Esophagus muscularis mucosa (tissue), 4 donors: ENCODE measurements around the genes DOCK11, ZCCHC12 and SLC25A43.

GRCh38 chrX:115897162-115898111 lies 273.1 kb upstream of the AGTR2 start:
- PRO-cap = no peak
- RAMPAGE, long total RNA, 4 experiments = no peak in any of the 4 experiments

GRCh38 chrX:115967097-115968064 lies 203.2 kb upstream of the AGTR2 start:
- PRO-cap = no peak
- RAMPAGE, long total RNA, 4 experiments = start-site peak on the minus strand in 1 of 4 experiments, at chrX:115967514-115967719 at its widest, 12 reads per replicate

GRCh38 chrX:117001602-117002034 lies 538.8 kb upstream of the CT83 start:
- PRO-cap = no peak
- RAMPAGE, long total RNA, 4 experiments = no peak in any of the 4 experiments

GRCh38 chrX:118495046-118496344 lies at the start of gene DOCK11:
Gene DOCK11, plus strand, starts transcription at chrX:118495815.
- PRO-cap = bidirectional peak, plus-strand start at chrX:118495846, minus-strand start at chrX:118495368
- RAMPAGE, long total RNA, 4 experiments = no peak in any of the 4 experiments

GRCh38 chrX:118497461-118498014 lies 1.9 kb downstream of the DOCK11 start:
- PRO-cap = unidirectional peak, minus-strand start at chrX:118497630
- RAMPAGE, long total RNA, 4 experiments = no peak in any of the 4 experiments

DNA sequence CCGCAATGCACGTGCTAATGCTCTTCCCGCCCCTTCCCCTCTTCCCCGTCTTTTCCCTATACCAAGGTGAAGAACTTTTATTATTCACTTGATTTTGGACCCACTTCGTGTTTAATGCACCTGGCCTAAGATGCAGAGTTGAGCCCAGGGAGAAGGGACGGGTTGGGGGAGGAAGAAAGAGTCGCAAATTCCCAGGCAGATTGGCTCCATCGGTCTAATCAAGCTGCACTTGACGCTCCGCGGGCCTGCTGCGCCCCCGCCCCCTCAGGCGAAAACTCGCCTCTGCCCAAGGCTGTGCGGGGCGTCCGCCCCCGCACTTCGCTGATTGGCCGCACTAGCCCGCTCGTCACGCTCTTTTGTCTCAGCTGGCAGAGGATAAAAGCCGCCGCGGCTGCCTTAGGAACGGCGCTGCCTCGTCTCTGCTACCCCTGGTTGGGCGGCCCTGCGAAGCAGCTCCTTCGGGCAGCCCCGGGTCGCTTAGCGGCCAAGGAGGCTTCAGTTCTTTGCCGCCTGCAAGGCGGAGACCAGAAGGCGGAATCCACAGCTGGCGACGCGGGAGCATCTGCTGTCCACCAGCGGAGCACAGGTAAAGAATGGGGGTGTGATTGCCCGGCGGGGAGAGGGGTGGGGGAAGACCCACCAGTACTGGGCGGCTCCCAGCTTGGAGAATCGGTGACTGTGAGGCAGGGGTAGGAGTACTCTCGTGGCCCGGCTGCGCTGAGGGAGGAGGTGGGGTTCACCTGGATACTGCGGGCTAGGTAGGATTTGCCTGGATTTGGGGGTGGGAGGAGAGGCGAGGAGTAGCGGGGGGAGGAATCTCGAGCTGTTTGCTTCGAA lies at the start of gene ZCCHC12:
Gene ZCCHC12 (plus strand): TSS at position 405 of the 837 bp plus-strand sequence.
- PRO-cap = no peak
- RAMPAGE, long total RNA, 4 experiments = no peak in any of the 4 experiments

- PRO-cap = no peak
- RAMPAGE, long total RNA, 4 experiments = no peak in any of the 4 experiments
Measured at GRCh38 chrX:118976600-118977310, 2.3 kb downstream of the LONRF3 start.

DNA sequence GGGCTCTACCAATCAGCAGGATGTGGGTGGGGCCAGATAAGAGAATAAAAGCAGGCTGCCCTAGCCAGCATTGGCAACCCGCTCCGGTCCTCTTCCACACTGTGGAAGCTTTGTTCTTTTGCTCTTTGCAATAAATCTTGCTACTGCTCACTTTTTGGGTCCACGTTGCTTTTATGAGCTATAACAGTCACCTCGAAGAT lies 64.4 kb downstream of the PGRMC1 start:
- PRO-cap = no peak
- RAMPAGE, long total RNA, 4 experiments = no peak in any of the 4 experiments

DNA sequence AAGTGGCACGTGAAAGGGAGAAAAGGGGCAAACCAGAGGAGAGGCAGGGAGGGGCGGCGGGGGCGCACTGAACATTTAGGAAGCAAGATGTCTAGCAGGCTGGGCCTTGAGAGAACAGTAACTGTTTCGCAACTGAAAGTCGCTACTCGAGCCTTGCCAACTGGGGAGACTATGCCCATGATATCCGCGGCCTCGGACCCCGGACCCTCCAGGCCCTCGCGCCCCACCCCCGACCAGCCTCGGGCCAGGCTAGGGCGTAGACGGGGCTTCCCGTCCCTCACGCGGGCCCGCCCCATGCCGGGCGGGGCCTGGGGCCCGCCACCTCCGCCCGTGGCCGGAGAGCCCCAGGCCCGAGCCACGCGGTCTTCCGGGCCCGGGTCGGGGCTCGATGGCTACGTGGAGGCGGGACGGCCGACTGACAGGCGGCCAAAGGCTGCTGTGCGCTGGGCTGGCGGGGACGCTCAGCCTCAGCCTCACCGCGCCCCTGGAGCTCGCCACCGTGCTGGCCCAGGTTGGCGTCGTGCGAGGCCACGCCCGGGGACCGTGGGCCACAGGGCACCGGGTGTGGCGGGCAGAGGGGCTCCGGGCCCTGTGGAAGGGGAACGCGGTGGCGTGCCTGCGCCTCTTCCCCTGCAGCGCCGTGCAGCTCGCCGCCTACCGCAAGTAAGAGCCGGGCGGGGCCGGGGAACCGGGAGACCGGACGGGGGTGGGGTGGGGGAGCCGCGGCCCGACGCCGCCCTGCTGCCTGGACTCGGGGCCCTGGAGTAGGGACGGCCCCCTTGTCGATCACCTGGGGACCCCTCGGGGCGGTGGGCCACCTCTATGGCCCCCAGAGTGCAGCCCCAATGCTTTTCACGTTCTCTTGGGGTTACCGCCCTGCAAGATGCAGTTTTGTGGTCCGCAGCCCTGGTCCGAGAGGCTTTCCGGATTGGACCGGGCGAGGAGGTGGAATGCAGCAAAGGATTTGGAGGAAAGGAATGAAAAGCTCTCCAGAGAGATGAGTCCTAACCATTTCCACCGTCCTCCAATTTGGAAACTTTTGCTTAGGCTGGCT lies at the start of gene SLC25A43:
Gene SLC25A43 (plus strand): TSS at position 321 of the 1,054 bp plus-strand sequence.
- PRO-cap = bidirectional peak, plus-strand start at position 322 of the sequence, minus-strand start at position 235 of the sequence; bidirectional peak, plus-strand start at position 693 of the sequence, minus-strand start at position 665 of the sequence; unidirectional peak, minus-strand start at position 918 of the sequence
- RAMPAGE, long total RNA, 4 experiments = no peak in any of the 4 experiments

DNA sequence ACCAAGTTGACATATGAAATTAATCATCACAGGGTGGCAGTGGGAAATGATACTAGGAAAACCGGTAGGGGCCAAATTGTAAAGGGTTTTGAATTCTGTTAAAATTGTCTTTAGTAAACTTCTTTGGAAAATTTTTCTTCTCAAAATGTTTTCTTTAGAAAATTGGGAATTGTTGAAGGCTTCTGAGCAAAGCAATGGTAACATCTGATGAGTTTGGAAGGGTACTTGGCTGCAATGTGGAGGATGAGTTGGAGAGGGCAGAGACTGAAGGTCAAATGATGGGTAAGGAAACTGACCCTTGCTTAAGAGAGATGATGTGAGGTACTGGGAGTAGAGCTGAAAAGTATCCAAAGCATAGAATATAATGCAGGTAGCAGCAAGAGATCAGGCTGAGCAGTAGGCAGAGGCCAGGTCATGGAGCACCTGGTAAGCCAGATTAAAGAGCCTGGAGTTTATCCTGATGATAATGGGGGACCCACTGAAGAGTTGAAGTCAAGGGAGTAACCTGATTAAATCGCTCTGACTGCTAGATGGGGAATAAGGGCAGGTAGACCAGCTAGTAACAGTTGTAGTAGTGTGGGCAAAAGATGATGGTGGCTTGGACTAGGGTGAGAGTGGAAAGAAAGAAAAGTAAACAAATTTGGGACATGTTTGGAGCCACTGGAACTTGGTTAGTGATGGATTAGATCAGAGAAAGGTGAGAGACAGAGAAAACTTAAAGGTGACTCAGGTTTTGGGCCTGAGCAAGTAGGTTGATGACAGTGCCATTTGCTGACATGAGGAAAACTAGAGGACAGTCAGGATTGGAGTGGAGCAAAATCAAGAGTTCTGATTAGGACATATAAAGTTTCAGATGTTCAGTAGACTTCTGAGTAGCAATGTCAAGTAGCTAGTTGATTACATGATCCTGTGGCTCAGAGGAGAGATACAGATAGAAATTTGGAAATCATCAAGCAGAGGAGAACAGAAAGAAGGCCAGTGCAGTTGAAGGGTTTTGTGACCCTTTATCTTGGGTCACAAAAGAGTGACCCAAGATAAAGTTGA lies 34.5 kb upstream of the SLC25A5 start:
- PRO-cap = no peak
- RAMPAGE, long total RNA, 4 experiments = no peak in any of the 4 experiments

DNA sequence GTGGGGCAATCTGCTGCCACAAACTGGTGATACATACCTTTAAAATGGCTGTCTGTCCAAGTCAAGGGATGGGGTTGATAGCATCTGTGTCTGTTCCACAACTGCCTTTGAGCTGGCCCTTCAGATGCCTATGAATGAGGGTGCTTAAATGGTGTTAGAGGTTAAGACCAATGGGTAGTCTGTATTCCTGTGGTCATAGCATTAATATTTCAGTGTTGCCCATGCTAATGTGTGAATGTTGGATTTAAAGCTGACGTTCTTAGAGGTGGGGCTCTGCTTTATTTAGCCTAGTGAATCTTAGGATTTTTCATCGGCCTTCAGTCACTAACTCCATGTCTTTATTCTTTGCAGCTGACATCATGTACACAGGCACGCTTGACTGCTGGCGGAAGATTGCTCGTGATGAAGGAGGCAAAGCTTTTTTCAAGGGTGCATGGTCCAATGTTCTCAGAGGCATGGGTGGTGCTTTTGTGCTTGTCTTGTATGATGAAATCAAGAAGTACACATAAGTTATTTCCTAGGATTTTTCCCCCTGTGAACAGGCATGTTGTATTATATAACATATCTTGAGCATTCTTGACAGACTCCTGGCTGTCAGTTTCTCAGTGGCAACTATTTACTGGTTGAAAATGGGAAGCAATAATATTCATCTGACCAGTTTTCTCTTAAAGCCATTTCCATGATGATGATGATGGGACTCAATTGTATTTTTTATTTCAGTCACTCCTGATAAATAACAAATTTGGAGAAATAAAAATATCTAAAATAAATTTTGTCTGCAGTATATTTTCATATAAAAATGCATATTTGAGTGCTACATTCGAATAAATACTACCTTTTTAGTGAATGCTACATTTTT lies 2.5 kb downstream of the SLC25A5 start:
- PRO-cap = no peak
- RAMPAGE, long total RNA, 4 experiments = no peak in any of the 4 experiments

- PRO-cap = no peak
- RAMPAGE, long total RNA, 4 experiments = no peak in any of the 4 experiments
Measured at GRCh38 chrX:119477724-119478350, 9.6 kb downstream of the SLC25A5 start.

- PRO-cap = no peak
- RAMPAGE, long total RNA, 4 experiments = no peak in any of the 4 experiments
Measured at GRCh38 chrX:119482163-119483137, 14.2 kb downstream of the SLC25A5 start.

DNA sequence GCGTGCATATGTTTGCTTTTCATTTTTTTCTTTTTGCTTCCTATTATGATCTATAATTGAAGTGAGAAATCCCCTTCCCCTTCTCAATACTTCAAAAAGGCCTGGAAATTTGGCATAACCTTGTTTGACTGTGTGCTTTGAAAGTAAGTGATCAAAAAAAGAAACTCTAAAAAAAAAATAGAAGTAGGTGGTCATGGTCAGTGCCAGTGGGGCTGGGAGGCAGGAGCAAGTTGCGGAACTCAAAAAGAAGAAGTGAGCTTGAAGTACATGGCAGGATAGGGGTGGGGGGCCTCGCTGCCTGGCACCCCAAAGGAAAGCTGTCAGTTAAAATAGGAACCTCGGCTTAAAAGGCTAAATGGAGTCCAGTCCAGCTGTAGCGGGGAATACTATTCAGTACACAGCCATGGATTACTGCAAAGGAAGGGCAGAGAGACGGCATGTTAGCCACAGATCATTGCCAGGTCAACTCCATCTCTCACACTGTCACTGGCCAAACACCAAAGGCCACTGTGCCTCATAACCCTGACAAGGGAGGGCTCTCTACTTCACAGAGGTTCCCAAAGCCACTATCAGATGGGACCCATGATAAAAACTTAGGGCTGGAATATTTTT lies 44.1 kb downstream of the UBE2A start:
- PRO-cap = no peak
- RAMPAGE, long total RNA, 4 experiments = no peak in any of the 4 experiments

- PRO-cap = no peak
- RAMPAGE, long total RNA, 4 experiments = no peak in any of the 4 experiments
Measured at GRCh38 chrX:119647898-119648615, 44.9 kb downstream of the SEPTIN6 start.

GRCh38 chrX:119755863-119756229 lies 2.5 kb upstream of the SOWAHD start:
- PRO-cap = no peak
- RAMPAGE, long total RNA, 4 experiments = no peak in any of the 4 experiments

GRCh38 chrX:119925500-119925860 lies 18.1 kb downstream of the NKAP start:
- PRO-cap = no peak
- RAMPAGE, long total RNA, 4 experiments = no peak in any of the 4 experiments

DNA sequence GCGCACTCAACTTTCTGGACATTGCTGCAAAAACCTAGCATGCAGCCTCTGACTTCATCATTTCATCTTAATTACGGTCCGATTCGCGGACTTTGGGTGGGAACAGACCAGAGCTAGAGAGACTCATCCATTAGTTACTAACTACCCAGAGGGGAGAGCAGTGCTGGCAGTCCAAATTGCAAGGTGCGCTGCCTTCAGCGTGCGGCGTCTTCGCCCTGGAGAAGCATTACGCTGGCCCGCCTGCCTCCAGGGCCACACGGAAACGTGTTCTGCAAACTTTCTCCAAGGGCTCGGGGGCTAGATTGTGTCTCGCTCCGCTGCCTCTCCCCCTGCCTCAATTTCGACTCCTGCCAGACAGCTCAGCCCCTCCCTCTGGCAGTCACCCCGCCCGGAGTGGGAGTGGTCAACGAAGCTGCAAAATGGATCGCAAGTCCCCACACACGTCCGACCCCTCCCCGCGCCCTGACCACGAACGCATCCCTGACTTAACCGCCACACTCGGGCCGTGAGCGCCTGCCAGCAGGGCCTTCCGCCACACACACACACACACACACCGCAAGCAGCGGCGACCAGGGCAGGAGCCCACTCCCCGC lies 46.9 kb upstream of the NKAP start:
- PRO-cap = no peak
- RAMPAGE, long total RNA, 4 experiments = no peak in any of the 4 experiments

GRCh38 chrX:120212670-120213507 lies 37.7 kb upstream of the ZBTB33 start:
- PRO-cap = no peak
- RAMPAGE, long total RNA, 4 experiments = no peak in any of the 4 experiments

GRCh38 chrX:120304120-120304659 lies 7.1 kb downstream of the TMEM255A start:
- PRO-cap = no peak
- RAMPAGE, long total RNA, 4 experiments = no peak in any of the 4 experiments